Measurements from ENCODE around the gene ITPR2.

DNA sequence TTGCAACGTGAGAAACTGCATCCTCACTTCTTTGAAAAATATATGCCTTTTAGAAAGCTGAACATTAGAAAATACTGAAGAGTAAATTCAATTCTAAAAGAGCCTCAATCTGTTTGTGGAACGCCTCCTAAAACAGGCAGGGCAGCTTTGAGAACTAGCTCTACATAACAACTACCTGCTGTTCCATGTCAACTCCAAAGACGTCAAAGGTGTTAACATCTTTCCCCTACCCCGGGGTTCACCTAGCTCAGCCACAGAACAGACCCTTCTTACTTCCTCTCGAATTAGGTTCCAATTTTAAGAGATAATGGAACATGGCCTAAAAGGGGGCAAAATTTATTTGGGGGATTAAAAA is 3.4 kb downstream of the BHLHE41 start:
- PRO-cap, 2 experiments: no peak in any of the 2 experiments

DNA sequence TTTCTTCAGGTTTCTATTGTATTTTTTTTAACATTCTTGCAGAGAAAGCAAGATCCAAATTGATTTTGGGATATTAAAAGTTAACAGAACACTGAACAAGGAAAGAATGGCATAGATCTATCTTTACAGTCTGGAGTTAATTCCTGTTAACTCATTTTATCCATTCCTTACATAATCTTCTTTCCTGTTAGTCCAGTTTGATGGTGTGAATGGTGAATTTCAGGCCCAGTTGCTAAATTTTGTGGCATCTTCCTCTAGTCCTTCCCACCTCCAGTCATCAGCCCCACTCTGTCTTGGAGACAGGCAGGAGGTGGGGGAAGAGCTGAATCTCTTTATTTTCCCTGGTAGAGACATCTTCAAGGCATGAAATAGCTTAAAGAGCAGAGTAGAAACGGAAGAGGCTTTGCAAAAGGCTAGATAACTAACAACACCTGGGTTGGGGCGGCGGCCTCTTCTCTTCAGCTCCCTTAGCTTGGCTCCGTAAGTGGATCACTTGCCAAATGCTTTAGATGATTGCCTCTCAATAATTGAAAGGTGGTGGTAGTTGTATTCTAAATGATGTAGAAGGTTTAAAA is 35.9 kb downstream of the SSPN start:
- PRO-cap, 2 experiments: no peak in any of the 2 experiments

- PRO-cap, 2 experiments: no peak in any of the 2 experiments
These were observed 92.7 kb downstream of the SSPN start for GRCh38 chr12:26287885-26288751.

DNA sequence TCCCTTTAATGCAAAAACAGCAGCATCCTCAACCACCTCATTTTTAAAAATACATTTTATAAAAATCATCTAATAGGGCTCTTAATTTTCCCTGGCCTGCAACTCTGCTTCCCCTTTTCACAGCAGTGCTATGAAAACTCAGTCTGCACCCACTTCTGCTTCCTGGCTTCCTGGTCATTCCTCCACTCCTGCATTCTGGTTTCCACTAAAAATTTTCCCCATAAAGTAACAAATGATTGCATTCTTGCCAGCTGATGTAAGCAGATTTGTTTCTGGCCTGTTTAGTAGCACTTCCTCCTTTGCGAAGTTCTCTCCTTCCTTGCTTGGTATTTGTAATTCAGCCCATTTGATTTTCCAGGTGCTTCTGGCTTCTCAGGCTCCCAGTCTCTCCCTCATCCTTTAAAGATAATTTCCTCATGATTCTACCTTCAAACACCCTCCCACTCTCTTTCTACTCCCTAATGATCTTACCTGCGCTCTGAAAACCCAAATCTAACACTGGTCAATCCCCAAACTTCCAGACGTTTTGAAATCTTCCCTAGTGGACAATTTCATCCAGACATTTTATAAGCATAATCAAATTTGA is 127.8 kb downstream of the ITPR2 start:
- PRO-cap, 2 experiments: no peak in any of the 2 experiments

GRCh38 chr12:26832330-26833273 is at the start of gene ITPR2:
Gene ITPR2, minus strand, starts transcription at chr12:26833194.
- PRO-cap, 2 experiments: peak in 1 of 2 experiments; most common plus-strand start chr12:26832520 (in 1); most common minus-strand start chr12:26832435 (in 1)

DNA sequence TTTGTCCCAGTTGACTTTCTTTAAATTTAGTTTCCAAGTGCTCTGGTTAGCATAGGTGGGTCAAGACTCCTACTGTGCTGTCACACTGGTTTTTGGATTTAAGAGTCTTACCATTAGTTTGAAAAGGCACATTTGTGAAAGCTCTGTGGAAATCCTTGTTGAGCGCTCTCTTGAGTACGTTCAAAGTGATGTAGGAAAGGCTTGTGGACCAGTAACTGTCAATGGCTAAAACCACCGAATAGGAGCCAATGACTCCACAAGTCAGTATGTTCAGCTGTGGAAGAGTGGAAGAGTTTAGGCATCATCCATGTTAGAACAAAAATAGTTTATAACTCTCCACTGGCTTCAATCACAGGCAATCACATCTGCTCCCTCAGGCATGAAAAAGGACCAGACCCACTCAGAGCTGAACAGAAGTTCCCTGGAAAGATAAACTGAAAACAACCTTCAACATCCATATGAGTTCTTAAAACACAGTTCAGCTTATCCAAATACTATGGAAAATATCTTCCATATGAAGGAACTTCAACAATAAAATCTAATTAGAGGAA is 37.2 kb downstream of the FGFR1OP2 start:
- PRO-cap, 2 experiments: no peak in any of the 2 experiments

- PRO-cap, 2 experiments: no peak in any of the 2 experiments
These were observed 57.6 kb upstream of the STK38L start for GRCh38 chr12:27186519-27186850.

DNA sequence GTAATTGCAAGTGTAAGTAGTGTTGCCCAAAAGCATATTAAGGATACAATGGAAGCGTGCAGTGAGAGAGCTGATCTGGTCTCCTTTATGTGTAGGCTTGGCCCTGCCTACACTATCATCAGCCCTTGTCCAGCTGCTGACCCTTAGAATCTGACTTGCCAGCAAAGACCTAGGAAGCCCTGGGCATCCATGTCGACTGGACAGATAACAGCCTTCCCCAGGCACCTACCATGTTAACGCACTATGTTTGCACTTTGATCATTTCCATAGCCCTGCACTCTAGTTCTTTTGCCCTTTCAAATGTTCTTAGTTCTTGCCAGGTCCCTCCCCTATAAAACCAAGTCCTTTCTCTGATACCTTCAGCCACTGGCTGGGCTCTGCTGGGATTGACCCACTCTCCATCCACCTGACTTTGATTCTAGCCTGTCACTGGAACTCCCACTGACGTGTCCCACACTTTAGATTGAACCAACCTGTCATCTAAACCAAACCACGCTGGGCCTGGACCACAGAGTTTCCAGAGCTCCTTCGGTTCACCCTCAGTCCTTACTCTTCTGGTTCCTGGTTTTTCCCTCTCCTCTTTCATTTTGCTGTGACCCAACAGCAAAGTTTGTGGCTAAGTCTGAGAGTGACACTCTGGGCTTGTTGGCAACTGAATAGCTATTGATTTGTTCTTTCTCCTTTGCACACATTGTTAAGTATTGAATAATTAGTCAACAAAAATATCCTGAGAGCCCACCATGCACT is 51.9 kb upstream of the STK38L start:
- PRO-cap, 2 experiments: no peak in any of the 2 experiments

- PRO-cap, 2 experiments: no peak in any of the 2 experiments
These were observed 51.1 kb upstream of the STK38L start for GRCh38 chr12:27192859-27193548.

- PRO-cap, 2 experiments: no peak in any of the 2 experiments
These were observed 11.7 kb downstream of the BMAL2 start for GRCh38 chr12:27344238-27344815.

DNA sequence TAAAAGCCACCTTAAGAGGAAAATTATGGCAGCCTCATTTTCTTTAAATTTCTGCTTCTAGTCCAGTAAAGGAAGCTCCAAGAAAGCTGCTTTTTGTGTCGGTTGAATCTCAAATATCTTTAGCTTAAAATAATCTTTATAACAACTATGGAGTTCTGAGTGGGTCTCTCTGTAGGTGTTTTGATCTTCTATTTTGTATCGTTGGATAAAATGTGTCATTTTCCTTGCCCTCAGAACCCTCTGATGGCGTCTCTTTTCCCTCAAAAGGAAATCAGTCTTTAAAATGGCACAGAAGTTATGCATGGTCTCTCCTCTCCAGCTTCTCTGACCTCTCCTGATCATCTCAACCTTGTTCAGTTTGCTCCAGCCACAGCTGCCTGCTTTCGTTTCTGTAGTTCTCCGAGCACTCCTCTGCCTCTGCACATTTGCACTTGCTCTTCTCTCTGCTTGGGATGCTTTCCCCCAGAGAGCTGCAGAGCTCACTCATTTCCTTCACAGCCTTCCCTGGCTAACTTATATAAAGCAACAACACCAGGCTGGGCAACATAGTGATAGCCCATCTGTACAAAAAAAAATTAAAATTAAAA is 37.4 kb downstream of the PPFIBP1 start:
- PRO-cap, 2 experiments: no peak in any of the 2 experiments

- PRO-cap, 2 experiments: peak in 1 of 2 experiments; most common minus-strand start chr12:27583173 (in 1)
These were observed 59.1 kb downstream of the PPFIBP1 start for GRCh38 chr12:27582968-27583593.

GRCh38 chr12:27703589-27704287 is 6.9 kb upstream of the MRPS35 start:
- PRO-cap, 2 experiments: no peak in any of the 2 experiments

DNA sequence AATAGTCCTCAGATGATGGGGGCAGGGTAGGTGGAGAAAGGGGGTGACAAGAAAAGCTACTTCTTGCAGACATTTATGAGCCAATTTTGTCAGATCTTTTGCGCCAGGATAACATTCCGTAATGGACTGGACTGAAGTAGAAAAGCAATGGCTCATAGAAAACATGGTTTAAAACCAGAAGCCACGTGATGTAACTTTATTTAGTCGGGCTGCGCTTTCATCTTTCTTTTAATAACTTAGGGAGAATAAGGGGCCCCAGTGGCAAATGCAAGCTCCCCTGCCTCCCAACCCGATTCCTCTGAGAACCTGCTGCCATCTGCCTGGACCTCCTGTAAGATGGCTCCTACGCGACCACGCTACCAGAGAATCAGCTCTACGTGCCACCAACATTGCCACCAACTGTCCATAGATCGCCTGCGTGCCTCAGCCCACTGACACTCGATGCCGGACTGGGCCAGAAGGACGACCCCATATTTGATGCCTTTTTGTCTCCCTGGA is 794 bp upstream of the KLHL42 start:
- PRO-cap, 2 experiments: peak in 1 of 2 experiments; most common plus-strand start position 231 of the sequence (in 1); most common minus-strand start position 146 of the sequence (in 1)

- PRO-cap, 2 experiments: no peak in any of the 2 experiments
These were observed 59.5 kb upstream of the CCDC91 start for GRCh38 chr12:28130445-28131479.

DNA sequence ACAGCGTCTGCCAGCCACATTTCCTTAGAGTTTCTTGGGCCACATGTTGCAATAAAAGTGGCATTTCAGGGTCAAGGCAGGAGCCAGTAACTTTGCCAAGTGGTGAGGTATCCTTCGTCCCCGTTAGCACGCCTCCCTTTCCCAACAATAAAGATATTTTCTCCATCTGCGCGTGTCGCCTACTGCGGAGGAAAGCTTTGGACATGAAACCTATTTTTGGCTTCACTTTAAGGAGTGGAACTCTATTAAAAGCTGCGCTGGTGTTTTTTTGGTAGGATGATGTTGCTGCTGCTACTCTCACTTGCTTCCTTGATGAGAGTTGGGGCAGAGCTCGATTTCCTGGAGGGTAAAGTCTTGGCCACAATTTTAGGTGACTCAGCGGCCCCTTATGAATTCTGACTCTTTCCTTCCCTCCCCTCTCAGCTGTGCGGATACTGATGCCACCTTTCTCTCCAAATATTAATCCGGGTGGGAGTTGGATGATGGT is 851 bp downstream of the CCDC91 start:
- PRO-cap, 2 experiments: peak in 1 of 2 experiments; most common minus-strand start position 311 of the sequence (in 1)

DNA sequence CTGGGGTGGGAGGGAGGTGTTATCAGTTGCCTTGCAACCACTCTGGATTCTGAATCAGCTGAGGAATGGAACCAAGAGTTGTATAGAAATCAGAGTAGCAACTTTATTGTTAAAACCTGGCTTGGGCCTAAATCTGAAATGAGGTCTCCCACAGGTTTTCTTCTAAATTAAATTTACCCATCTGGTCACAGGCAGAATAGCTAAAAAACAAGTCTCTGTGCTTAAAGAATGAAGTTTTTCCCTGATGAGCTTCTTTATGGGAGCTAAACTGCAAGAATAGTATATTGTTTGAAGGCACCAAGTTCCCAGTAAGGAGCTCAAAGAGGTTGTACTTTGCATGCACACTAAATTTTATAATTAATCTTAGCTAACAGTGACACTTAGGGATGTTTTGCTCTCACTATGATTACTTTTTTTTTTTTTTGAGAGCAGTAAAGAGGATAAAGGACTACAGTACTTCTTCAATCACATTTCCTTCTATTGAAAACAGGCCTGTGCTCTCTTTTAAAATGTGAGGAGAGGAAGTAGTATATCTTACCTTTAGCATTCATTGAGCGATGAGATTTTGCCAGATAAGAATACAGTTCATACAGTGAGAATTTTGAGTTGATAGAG is 59.2 kb downstream of the CCDC91 start:
- PRO-cap, 2 experiments: no peak in any of the 2 experiments

GRCh38 chr12:28274768-28275089 is 84.5 kb downstream of the CCDC91 start:
- PRO-cap, 2 experiments: no peak in any of the 2 experiments

DNA sequence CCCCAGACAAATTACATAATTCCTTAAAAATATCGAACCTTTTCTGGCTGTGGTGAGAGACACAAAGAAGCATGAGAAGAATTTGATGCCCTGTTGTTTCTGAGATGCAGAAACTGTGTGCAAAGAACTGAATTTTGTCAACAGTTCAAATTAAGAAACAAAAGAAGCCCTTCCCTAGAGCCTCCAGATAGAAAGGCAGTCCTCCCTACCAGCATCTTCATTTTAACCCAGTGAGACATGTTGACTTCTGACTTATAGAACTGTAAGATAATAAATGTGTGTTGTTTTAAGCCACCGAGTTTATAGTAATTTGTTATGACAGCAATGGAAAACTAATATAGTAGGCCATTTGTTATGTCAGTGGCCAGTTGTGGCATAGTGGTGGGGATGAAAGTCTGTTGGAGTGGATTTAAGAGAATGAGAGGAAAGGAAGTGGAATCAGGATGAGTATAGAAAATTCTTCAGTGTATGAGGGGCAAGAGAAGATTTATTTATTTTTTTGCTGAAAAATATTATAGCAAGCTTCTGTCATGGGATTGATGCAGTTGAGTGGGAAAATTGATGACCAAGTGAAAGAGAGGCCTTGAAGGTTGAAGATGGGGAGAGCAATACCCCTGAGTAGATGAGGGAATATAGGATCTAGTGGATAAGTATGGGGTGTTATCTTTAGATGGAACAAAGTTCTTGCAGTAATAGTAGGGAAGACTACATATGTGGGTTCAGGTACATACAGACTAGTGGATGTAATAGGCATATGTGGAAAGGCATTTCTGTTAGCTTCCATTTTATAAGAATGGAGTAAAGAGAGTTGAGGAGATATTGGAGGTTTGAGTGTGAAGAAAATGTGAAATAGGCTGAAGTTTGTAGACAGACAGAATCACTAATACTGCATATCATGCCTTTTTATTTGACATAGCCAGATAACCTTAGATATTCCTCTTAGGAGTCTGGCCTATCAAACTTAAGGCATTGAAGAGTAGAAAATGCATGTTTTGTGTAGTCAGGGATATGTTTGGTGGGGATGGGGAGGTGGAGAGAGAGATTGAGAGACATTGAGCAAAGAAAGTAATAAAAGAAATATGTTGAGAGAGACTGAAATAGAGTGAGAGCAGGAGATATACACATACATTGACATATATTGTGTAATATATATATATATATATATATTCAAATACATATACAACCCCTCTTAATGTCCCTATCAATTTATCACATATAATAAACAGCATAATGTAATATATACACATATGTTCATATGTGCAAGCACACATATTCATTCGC is 152.2 kb downstream of the CCDC91 start:
- PRO-cap, 2 experiments: no peak in any of the 2 experiments

DNA sequence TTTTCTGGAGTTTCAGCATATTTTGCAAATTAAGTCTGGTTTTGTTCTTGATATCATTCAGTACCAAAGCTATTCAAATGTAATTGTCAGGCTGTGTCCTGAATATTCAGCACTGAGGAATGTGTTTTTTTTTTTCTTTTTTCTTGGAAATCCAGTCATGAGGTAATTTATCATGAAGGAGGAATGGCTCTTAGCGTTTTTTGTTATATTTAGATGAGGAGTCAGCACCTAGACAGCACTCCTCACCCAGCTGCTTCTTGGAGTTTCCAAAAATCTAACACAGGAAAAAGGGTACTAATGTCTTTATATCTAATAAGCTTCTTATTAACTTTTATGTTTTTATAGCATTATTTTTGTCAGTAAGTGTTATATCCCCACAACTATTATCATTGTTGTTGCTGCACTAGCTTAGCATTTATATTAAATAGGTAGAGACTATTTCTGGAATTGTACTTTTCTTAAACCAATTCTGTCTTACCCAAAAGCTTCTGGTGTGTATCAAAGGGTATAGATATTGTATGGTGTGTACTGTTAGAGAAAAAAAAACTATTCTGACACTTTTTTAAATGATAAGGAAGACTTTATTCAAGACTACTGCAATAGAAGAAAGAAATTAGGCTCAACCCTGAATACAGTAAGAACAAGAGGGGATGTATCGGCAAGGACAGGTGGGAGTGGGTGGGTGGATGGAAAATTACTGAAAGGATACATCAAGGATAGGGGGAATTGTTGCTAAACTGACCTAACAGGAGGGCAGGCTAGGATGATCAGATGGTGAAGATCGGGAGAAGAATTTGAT is 225.8 kb downstream of the CCDC91 start:
- PRO-cap, 2 experiments: no peak in any of the 2 experiments